Mesenchymal stem cell of adipose (primary cell): Measurements from ENCODE around the gene BRINP2.

DNA sequence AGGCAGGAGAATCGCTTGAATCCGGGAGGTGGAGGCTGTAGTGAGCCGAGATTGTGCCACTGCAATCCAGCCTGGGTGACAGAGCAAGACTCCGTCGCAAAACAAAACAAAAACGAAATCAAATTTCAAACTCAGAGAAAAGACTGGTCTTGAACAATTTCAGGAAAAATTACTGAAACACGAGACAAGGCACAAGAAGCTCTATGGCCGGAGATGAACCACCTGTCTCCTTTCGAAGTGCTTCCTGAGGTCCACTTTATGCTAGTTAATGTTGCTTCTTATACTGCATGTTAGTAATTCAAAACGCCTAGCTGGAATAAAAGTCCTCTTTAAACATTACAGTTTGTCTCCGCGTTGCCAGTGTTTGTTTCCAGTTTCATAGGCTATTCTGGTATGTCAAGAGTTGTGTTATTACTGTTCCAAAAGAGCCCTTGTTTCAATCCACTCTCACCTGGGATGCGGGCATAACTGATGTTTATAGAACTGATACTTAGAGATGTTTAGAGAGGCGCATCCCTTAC is 1.2 kb downstream of the RC3H1 start:
- CAGE, long polyA plus RNA, result no peak

- CAGE, long polyA plus RNA, result no peak
Measured at GRCh38 chr1:174131327-174131632, 28.0 kb upstream of the RABGAP1L start.

- CAGE, long polyA plus RNA, result no peak
Measured at GRCh38 chr1:174938414-174939192, 61.1 kb upstream of the CACYBP start.

- CAGE, long polyA plus RNA, result no peak
Measured at GRCh38 chr1:174968610-174969471, 30.9 kb upstream of the CACYBP start.

- CAGE, long polyA plus RNA, result no peak
Measured at GRCh38 chr1:175142360-175142643, 50.3 kb downstream of the KIAA0040 start.

GRCh38 chr1:175191402-175192586 is 782 bp downstream of the KIAA0040 start:
- CAGE, long polyA plus RNA, result no peak

- CAGE, long polyA plus RNA, result no peak
Measured at GRCh38 chr1:176054699-176055318, 152.3 kb downstream of the COP1 start.

DNA sequence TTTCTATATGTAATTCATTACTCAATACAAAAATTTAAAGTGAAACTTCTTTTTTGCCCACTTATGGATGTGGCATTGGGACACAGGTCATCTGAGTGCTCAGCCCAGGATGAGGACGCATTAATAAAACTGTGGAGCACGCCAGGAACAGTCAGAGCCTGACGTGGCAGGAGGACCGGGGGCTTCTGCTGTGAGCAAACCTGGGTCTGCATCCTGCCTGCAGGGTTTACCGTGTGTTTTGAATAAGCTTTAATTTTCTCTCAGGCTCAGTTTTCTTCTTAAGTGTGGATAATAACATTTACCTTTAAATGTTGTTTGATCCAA is 323.5 kb downstream of the PAPPA2 start:
- CAGE, long polyA plus RNA, result no peak

DNA sequence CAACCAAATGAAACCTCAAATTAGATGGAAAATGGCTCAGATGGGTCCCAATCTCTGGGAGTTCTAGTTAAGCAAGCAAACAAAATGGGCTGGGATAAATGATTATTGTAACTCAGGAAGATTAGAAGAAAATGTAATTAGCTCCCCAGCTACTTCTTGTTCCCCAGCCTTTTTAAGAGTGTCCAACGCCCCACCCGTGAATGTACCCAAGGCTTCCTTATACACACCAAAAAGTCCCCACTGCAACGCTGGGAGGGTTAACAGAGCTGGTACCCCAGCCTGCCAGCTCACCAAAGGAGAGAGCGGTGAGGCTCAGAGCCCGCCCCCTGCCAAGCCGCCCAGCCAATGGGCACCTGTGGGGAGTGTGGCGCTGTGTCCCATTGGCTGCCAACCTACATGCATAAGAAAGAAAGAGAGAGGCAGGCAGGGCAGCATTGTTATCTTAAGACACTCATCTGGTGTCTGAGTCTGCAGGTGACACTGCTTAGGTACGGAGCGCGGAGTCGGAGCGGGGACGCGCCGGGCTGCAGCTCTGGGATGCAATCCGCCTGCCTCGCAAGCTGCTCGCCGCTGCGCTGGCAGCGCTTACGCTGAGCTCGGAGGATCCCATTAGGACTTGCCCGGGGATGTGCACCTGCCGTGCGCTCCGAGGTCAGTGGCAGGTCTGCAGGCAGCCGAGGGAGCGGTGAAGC is at the start of gene BRINP2:
Gene BRINP2 (plus strand): TSS at position 465 of the 692 bp plus-strand sequence.
- CAGE, long polyA plus RNA, result no peak

DNA sequence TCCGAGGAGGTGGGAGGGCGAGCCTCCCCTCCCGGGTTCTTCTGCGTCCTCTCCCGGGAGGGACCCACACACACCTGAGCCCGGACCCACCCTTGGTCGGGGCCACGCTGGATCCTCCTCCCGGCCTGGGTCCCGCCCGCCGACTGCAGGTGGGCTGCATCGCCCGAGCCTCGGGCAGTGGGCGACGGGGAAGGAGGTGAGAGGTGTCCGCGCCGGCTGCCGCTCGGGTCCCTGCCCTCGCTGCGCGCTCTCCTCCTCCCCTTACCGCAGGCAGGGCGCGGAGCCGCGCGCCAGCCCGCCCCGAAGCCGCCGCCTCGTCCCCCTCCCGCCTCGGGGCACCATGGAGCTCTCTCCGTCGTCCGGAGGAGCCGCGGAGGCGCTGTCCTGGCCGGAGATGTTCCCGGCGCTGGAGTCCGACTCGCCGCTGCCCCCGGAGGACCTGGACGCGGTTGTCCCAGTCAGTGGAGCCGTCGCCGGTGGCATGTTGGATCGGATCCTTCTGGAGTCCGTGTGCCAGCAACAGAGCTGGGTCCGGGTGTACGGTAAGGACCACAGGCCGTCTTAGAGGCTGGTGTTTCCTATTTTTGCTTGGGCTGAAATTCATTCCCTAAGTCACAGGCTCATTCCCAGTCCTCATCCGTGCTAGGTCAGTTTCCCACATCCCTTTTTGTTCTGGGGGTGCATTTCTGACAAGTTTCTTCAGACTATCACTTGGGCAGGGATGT is 411 bp downstream of the RASAL2 start:
- CAGE, long polyA plus RNA, result no peak

GRCh38 chr1:178151729-178152237 is 57.9 kb downstream of the RASAL2 start:
- CAGE, long polyA plus RNA, result no peak

DNA sequence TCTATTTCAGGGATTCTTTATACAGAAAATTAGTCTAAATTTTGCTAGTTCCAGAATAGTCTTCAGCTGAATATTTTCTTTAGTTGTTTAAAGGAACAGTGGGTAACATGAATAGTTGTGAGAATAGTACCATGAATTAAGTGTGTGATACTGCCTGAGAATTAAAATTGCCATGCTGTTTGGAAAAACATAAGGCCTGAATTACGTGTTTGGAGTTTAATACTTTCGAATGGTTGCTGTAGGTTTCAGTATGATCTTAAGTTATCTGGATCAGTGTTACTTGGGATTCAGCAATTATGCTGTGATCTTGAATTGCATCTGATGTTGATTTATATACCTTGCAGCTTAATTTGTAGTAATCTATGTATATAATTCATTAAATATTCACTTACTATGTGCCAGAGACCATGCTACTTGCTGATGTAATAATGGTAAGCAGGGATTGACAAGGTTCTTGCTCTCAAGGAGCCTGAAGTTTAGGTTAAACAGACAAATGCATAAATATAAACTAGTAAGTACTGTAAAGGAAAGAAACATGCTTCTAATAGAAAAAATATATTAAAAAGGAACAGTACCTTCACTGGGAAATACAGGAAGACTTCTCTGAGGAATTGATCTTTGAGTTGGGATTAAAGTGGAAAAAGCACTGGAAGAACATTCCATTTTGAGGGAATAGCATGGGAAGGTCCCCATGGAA is 83.2 kb downstream of the RASAL2 start:
- CAGE, long polyA plus RNA, result no peak

DNA sequence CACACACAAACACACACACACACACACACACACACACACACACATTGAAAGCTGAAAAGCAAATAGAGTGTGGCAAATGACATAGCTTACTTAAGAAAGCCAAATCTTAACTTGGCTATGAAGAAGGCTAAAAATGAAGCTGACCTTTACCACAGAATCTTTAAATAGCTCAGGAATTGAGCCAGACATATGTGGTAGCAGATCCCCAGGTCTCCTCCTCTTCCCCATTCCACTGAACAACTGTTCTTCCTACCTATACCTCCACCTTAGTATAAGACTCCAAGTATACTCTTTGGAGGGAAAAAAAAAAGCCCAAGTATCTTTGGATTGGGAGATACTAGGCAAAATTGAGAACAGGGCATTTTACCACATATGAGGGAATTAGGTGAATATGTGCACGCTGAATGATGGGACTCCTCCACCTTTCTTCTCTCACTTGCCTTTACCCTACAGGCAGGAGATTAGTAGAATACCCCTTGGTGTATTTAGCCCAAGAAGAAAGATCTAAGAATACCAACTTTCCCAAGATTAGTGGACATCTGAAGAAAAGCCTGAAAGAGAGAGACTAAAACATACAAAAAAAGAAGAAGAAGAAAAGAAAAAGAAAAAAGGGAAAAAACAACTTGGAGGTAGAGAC is 185.4 kb downstream of the CLEC20A start:
- CAGE, long polyA plus RNA, result no peak

DNA sequence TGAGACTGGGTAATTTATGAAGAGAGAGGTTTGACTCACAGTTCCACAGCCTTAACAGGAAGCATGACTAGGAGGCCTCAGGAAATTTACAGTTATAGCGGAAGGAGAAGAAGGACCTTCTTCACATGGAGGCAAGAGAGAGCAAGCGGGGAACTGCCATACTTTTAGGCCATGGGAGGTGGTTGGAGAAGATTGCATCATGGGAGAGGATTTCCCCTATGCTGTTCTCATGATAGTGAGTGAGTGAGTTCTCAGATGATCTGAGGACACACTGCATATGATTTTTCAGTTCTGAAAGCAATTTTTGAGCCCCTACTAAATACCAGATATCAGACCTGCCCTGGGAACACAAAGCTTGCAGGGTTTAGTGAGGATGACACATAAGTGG is 87.8 kb downstream of the CLEC20A start:
- CAGE, long polyA plus RNA, result no peak

DNA sequence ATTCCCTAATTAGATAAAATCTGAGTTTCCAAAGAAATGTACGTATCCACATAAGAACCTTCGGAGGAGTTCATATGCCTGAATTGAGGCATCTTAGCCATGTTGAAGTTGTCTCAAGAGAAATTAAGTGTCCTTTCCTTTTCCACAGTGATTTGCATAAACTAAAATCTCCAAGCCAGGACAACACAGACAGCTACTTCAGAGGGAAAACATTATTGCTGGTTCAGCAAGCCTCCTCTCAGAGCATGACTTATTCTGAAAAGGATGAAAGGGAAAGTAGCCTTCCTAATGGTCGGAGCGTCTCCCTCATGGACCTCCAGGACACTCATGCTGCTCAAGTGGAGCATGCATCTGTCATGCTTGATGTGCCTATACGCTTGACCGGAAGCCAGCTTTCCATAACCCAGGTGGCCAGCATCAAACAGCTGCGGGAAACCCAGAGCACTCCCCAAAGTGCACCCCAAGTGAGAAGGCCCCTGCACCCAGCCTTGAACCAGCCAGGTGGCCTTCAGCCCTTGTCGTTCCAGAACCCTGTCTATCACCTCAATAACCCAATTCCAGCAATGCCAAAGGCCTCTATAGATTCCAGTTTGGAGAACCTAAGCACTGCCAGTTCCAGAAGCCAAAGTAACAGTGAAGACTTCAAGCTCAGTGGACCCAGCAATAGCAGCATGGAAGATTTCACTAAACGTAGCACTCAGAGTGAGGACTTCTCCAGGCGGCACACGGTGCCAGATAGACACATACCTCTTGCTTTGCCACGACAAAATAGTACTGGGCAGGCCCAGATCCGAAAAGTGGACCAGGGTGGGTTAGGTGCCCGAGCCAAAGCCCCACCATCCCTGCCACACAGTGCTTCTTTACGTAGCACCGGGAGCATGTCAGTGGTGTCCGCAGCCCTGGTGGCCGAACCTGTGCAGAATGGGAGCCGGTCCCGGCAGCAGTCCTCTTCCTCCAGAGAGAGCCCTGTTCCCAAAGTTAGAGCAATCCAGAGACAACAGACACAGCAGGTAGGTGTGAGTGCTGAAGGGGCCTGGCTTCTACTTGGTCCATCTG is 38.9 kb downstream of the CLEC20A start:
- CAGE, long polyA plus RNA, result no peak

GRCh38 chr1:178577661-178578089 is 64.8 kb downstream of the TEX35 start:
- CAGE, long polyA plus RNA, result no peak

DNA sequence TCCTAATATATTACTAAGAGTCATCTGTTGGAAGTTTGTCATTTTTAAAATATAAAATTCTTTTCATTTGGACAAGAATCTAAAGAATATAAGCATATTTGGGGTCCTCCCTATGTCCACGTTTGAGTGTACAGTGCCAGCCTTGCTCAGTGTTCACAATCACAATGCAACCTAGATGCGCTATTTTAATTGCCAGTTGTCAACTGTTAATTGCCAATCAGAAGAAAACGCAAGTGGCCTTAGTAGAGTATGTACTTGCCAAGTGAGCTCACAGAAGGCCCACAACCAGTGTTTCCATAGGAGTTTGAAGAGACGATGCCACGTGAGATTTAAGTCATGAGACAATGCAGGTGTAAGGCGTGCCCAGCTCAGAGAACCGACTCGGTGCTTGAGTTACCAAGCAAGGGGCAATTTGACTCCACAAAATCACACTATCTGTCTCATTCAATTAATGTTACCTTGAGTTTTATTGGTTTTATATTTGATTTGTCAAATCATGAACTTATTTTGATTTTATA is 65.6 kb downstream of the TEX35 start:
- CAGE, long polyA plus RNA, result no peak

DNA sequence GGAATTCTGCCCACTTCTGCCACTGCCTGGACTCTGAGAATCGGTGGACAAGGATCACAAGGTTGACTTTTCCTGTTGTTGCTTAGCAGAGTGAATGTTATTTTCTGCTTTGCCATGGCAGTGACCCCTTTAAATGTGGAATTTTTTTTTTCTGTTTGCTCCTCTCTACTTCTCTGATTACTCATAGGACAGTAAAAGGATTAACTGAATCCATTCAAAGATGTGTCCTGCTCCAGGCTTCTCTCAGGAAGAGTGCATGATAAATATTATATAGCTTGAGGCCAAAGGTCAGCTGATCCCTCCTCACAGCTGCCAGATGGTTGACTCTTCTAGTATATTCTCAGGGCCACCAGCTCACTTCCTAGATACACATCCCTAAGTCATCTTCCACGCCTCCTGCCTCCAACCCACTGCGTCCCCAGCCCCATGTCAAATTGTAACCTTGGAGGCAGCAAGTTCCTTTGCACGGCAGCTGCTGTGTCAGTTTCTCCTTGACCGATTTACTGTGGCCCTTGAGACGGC is 74.0 kb upstream of the RALGPS2 start:
- CAGE, long polyA plus RNA, result no peak

- CAGE, long polyA plus RNA, result no peak
Measured at GRCh38 chr1:178666722-178667455, 58.2 kb upstream of the RALGPS2 start.

DNA sequence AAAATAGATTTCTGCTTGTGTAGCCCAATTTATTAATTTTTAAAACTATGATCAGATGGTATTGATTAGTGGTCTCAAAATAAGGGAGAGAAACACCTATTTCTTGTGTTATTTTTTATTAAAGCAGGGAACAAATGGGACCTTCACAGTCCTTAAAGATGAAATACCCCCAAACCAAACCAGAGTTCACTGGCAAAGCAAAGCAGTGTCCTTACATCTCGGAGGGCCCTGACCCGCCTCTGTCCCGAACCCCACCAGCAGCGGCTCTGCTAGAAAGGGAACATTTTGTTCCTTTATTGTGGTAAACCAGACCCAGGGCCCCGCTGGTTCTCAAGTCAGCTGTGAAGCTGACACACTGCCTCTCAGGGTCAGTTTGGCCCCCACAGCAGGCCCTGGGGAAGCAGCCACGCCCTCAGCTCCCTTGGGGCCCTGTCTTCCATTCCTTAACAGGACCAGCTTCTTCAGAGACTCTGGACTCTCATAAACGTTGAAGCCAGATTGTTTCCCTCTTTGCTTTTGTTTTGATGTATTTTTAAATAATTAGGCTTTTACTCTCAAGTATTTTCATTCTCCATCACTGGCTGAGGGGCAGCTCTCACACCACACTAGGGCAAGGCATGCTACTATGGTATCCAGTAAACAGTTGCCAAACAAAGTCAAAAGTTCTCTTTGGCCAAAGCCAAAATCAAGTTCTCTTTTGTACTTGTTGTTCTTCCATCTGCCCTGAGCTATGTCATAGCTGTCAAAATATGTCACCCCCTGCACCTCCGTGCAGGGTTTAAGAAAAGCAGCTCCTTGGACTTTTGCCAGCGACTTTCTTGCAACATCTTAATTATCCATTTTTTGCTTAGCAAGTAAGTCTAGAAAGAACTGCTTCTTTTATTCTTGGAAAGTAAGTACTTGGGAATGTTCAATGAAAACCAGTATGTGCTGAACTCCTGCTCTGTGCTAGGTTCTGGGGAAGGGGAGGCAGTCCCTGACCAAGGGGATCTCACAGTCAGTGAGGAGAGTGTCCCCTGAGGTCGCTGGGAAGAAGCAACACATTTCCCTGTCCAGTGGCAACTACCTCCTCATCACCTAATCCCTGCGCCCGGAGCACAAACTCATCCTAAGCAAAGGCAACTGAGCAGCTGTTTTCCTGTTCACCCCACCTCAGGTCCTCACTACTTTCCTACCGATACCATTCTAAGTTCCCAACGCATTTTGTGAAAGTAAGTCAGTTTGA is 61.2 kb upstream of the ANGPTL1 start:
- CAGE, long polyA plus RNA, result no peak